A549 (cell line): Measurements from ENCODE around the genes PRH2 and TAS2R42.

DNA sequence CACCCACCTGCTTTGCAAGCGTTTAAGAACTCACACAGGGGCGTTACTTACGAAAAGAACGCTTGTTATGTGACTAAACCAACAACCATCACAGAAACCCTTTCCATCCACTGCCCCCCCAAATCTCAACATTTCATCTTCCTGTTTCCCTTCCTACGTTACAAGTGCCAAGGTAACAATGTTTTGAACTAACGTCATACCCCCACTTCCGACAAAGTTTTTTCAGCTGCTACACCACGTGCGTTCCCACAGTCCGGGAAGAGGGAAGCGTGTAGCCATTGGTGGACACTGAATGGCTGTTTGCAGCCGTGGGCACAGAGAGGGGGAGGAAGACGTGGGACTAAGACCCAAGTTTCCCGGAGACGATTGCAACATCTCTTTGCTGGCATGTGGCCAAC lies 1.3 kb downstream of the YBX3 start:
- PRO-cap: no peak
CAGE:
- cytosol, long polyA plus RNA: no peak
- long polyA plus RNA: no peak
- nucleus, long polyA plus RNA: no peak

DNA sequence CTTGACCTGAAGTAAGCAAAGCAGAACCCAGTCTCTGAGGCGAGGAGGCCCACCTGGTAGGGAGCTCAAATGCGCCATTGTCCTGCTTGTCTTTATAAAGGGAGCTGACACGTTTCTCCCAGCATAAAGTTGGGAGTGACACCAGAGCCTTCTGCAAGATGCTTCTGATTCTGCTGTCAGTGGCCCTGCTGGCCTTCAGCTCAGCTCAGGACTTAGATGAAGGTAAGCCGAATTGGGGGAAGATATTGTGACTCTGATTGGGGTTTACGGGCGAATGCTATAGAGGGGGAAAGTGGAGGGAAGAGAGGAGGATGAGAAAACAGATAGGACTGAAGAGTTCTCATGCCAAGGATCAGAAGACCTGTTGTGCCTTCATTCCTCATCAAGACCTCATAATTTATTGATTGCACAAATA lies at the start of gene PRH2:
PRH2 (plus strand) TSS at position 121 of the 415 bp plus-strand sequence.
- PRO-cap: no peak
CAGE:
- cytosol, long polyA plus RNA: no peak
- long polyA plus RNA: no peak
- nucleus, long polyA plus RNA: no peak

DNA sequence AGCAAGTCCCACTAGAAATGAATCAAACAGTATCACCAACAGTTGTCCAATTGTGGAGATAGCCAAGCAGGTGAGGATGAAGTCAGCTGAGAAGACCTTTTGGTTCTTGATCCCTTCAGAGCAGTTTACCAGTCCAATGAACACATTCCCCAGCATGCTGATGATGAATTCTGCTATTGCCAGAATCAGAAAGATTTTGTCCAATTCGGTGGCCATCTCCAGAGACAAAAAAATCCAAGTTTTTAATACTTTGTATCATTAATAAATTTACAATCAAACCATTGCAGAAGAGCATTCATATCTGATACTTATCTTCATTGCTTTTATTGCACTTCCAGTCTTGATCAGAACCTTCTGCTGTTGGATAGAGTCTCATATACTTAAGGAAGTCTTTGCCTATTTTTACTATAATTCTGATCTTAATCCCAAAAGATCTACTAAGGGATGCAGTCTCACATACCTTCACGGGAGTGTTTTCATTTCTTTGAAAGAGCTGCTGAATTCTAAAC lies at the start of gene TAS2R42:
TAS2R42 (minus strand) TSS at position 216 of the 509 bp plus-strand sequence.
- PRO-cap: no peak
CAGE:
- cytosol, long polyA plus RNA: no peak
- long polyA plus RNA: no peak
- nucleus, long polyA plus RNA: no peak

DNA sequence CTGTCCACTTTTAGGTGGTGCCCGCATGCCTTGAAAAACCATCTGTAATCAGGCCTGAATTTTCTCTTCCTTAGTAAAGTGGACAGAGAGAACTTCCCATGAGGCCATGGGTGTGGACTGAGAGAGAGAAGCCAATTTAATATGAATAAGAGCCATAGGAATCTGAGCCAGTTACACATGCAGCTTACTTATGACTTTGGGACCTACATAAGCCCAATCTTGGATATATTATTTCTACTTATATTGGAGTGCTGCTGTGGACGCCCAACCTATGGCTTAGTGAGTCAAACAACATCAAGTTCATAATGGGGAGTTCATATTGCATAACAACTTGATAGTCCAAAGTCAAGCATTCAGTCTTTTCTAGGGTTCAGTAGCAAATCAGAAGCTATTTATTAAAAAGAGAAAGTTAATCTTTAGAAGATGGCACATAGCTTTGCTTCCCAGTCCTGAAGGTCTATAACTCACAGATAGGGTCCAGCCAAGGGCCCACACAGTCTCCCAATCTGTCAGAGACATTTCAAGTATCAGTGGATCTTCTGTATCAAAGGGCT lies 11.0 kb upstream of the ETV6 start:
- PRO-cap: no peak
CAGE:
- cytosol, long polyA plus RNA: no peak
- long polyA plus RNA: no peak
- nucleus, long polyA plus RNA: no peak

GRCh38 chr12:11650794-11651600 lies 1.5 kb downstream of the ETV6 start:
- PRO-cap: no peak
CAGE:
- cytosol, long polyA plus RNA: no peak
- long polyA plus RNA: no peak
- nucleus, long polyA plus RNA: no peak

DNA sequence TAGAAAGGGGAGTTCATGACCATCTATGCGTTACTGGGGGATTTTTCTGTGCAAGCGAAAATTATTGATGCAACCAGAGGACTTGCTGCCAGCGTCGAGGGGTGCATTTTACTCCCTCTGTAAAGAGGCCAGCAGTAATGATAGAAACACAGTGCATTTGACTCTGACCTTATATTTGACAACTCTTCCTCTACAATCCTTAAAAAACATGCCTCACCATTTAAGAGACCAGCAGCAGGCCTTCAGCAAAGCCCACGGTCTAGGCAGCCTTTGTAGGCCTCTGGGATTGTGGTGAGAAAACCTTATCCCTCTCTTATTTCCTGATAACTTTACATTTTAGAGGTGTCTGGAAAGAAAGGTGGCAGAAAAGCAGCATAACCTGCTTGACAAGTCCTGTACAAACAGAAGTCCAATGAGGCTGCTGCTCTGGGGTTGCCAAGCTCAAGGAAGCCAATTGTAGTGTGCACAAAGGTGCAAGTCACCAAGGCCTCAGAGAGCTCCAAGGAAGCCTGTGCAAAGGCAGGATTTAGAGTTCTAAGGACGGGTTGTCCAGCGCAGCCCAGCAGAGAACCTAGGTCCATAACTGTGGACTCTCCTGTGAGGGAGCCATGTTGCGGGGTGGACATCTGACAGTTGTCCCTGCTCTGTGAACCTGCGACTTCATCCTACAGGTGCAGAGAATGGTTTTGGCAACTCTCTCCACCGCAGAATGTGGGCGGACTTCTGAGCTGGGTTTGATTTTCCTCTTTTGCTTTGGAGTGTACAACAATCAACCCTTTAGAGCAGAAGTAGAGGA lies 80.7 kb downstream of the ETV6 start:
- PRO-cap: unidirectional peak, plus-strand start at position 492 of the sequence
CAGE:
- cytosol, long polyA plus RNA: no peak
- long polyA plus RNA: no peak
- nucleus, long polyA plus RNA: no peak

DNA sequence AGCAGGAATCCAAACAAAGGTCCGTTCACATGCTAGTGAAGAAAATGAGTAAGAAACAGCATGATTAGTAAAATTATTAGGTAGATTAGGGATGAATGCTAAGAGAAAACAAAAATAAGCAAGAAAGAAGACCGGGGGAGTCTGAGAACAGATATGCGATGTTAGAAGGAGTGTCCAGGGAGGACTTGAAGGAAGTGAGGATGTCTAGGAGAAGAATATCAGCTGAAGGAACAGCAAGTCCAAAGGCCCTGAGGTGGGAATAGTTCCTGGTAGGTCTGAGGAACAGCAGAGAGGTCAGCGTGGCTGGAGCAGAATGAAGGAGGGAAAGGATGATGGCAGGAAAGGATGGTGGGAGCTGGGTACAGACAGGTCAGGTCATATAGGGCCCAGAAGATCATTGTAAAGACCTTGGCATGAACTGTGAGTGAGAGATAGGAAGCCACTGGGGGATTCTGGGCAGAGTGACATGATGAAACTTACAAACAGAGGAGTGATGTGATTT lies 170.9 kb downstream of the ETV6 start:
- PRO-cap: no peak
CAGE:
- cytosol, long polyA plus RNA: no peak
- long polyA plus RNA: no peak
- nucleus, long polyA plus RNA: no peak

GRCh38 chr12:11884379-11884995 lies 186.3 kb upstream of the BCL2L14 start:
- PRO-cap: no peak
CAGE:
- cytosol, long polyA plus RNA: no peak
- long polyA plus RNA: no peak
- nucleus, long polyA plus RNA: no peak

GRCh38 chr12:12081857-12082670 lies 11.3 kb downstream of the BCL2L14 start:
- PRO-cap: no peak
CAGE:
- cytosol, long polyA plus RNA: no peak
- long polyA plus RNA: no peak
- nucleus, long polyA plus RNA: no peak

- PRO-cap: no peak
CAGE:
- cytosol, long polyA plus RNA: no peak
- long polyA plus RNA: no peak
- nucleus, long polyA plus RNA: no peak
Observed at GRCh38 chr12:12098983-12099645, 28.4 kb downstream of the BCL2L14 start.

GRCh38 chr12:12120822-12121311 lies 50.1 kb downstream of the BCL2L14 start:
- PRO-cap: no peak
CAGE:
- cytosol, long polyA plus RNA: no peak
- long polyA plus RNA: start-site peak on the minus strand at chr12:12120994-12121059, 1,491 and 1,184 reads in 2 replicates; start-site peak on the minus strand at chr12:12121120-12121127, 113 and 150 reads in 2 replicates
- nucleus, long polyA plus RNA: start-site peak on the minus strand at chr12:12120989-12121056, 144 and 345 reads in 2 replicates

GRCh38 chr12:12244289-12244781 lies 22.5 kb downstream of the LRP6 start:
- PRO-cap: no peak
CAGE:
- cytosol, long polyA plus RNA: no peak
- long polyA plus RNA: no peak
- nucleus, long polyA plus RNA: no peak

DNA sequence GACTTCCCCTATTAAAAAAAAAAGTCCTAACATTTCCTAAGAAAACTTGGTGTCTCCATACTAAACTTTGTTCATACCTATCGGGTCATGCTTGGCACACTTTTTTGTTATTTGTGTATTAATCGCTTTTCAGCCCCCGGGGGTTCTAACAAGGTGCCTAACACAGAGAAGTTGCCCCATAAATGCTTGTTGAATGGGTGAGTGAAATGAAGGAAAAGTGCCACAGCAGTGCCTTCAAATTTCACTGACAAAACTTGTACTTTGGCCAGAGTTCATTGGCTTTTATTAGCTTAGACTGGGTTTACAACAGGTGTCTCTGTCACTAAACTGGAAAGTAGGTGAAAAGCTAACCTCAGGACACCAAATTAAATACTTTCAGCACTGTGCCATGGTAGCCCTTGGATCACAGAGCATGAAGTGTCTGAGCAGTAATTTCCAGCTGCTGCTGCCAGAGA lies 41.6 kb upstream of the LRP6 start:
- PRO-cap: no peak
CAGE:
- cytosol, long polyA plus RNA: no peak
- long polyA plus RNA: no peak
- nucleus, long polyA plus RNA: no peak

- PRO-cap: no peak
CAGE:
- cytosol, long polyA plus RNA: no peak
- long polyA plus RNA: no peak
- nucleus, long polyA plus RNA: no peak
Observed at GRCh38 chr12:12336010-12336576, 13.9 kb downstream of the MANSC1 start.

- PRO-cap: no peak
CAGE:
- cytosol, long polyA plus RNA: no peak
- long polyA plus RNA: start-site peak on the minus strand at chr12:12343165-12343365, 13 and 9 reads in 2 replicates
- nucleus, long polyA plus RNA: no peak
Observed at GRCh38 chr12:12342800-12343415, 7.1 kb downstream of the MANSC1 start.

DNA sequence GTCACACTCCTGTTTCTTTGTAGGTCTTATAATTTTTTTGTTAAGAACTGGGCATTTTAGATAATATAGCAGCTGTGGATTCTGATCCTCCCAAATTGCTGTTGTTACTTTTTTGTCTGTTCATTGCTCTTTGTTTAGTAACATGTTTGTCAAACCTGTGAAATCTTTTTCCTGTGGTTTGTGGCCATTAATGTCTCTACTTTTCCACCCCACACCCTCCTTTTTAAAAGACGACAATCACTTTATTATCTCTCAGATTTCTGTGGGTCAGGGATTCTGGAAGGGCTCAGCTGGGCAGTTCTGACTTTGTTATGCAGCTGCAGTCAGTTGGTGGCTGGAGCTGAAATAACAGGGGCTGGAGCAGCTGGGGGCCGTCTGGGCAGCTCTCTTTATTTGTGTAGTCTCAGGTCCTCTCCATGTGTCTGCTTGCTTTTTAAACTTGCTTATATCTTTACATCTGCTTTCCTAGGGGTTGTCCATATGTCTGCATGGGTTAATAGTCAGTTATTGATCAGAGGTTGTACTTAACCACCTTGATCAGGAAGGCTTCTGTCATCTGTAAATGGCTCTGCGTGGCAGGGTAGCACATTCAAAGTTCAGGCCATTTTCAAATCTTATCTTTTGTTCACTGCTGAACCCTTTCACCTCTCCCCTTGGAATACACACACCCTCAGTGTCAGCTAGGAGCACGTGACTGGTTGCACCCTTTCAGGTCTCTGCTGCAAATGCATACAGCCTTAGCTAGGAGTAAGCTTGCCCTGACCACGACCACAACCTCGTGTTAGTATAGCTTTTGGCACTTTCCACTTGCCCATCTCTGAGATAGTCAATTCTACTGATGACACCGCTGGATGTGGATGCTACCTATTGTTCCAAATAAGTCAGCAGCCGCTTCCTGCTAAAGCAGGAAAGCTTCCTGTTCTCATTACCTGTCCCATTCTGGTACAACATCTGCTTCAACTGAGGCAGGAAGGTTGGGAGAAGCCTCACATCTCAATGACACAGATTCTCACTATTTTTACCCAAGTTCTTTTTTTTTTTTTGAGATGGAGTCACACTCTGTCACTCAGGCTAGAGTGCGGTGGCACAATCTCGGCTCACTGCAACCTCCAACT lies 28.0 kb downstream of the BORCS5 start:
- PRO-cap: no peak
CAGE:
- cytosol, long polyA plus RNA: no peak
- long polyA plus RNA: no peak
- nucleus, long polyA plus RNA: no peak

- PRO-cap: no peak
CAGE:
- cytosol, long polyA plus RNA: no peak
- long polyA plus RNA: no peak
- nucleus, long polyA plus RNA: no peak
Observed at GRCh38 chr12:12405678-12406361, 48.9 kb downstream of the BORCS5 start.

- PRO-cap: no peak
CAGE:
- cytosol, long polyA plus RNA: no peak
- long polyA plus RNA: no peak
- nucleus, long polyA plus RNA: no peak
Observed at GRCh38 chr12:12469093-12469878, 93.4 kb downstream of the DUSP16 start.

DNA sequence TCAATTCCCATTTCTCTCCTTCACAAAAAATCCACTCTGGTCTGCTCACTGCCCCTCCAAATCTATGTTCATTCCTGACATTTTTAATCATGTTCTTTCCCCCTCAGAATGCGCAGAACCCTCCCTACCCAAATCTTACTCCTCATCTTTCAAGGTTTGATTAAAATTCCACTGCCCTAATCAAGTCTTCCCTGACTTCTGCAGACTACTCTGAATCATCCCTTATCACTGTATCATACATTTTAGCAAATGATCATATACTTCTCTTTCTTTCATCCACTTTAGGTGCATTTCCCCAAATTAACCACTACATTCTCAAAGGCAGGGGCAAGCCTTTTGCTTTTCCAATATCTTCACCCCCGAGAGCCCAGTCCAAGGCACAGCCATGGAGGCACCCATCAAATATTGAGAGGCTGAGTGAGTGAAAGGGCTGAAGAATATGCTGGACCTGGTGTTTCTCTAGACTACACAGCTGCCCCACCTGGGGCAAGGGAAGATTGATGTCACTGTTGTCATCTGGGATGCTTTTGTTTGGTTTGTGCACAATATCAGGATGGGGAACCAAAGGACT lies 51.2 kb downstream of the DUSP16 start:
- PRO-cap: no peak
CAGE:
- cytosol, long polyA plus RNA: no peak
- long polyA plus RNA: no peak
- nucleus, long polyA plus RNA: no peak

- PRO-cap: unidirectional peak, plus-strand start at chr12:12561073
CAGE:
- cytosol, long polyA plus RNA: no peak
- long polyA plus RNA: start-site peak on the minus strand at chr12:12561098-12561205, 84 and 62 reads in 2 replicates
- nucleus, long polyA plus RNA: start-site peak on the minus strand at chr12:12561080-12561256, 22 and 22 reads in 2 replicates
Observed at GRCh38 chr12:12560431-12561376, 2.0 kb downstream of the DUSP16 start.